MCF 10A (cell line): ENCODE measurements around a stretch of chr16.

- PRO-cap, result bidirectional peak, plus-strand start at chr16:56985814, minus-strand start at chr16:56985703
- RRBS, result no CpG with 5 or more reads among the region's 4 CpGs
These were observed 3.8 kb upstream of the NLRC5 start for GRCh38 chr16:56985551-56986034.

DNA sequence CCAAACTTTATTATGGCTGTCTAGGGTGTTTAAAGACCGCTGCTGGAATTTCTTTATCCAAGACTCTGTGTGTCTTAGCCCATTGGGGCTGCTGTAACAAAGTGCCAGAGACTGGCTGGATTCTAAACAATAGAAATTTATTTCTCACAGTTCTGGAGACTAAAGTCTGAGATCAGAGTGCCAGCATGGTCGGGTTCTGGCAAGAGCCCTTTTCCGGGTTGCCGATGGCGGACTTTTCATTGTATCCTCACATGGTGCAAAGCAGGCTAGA is 9.4 kb downstream of the NLRC5 start:
- PRO-cap, result no peak
- RRBS, result no CpG with 5 or more reads among the region's 5 CpGs

DNA sequence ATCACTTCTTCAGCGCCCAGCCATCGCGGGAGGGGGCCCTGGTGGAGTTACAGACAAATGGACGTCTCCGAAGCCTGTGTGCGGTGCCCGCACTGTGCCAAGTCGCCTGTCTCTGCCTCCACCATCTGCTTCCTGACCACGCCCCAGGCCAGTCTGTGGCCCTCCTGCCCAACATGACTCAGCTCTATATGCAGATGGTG is 36.6 kb downstream of the NLRC5 start:
- PRO-cap, result no peak
- RRBS, result no CpG with 5 or more reads among the region's 9 CpGs

GRCh38 chr16:57084082-57084793 is 8.1 kb upstream of the CPNE2 start:
- PRO-cap, result no peak
- RRBS, result no CpG with 5 or more reads among the region's 12 CpGs

DNA sequence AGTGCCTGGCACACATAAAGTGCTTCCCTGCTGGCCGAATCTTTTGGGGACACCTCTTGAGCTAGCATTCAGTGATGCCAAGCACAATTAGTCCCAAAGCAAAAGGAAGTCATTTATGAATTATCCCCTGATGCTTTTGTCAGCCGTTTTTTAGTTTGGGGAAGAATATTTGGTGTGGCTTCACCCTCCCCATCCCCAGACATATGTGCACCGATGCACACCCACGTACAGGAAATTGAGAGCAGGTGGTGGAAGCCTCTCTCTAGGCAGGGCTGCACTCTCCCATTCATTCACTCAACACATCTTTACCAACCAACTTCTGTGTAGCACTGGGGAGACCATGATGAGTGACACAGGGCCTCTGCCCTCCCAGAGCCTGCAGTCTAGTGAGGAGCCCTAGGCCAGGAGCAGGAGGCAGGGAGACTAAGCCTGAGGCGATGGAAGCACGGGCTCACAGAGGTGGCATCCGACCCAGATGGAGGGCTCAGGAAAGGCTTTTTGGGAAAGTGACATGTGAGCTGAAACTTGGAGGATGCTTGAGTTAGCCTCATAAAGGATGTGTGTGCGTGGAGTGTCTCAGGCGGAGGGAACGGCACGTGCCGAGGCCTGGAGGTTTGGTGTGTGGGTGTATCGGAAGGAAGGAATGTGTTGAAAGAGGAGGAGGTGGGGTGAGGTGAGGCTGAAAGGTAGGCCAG is 43.9 kb downstream of the PSME3IP1 start:
- PRO-cap, result no peak
- RRBS, result no CpG with 5 or more reads among the region's 13 CpGs

- PRO-cap, result no peak
- RRBS, result no CpG with 5 or more reads among the region's 29 CpGs
These were observed 39.9 kb downstream of the PSME3IP1 start for GRCh38 chr16:57145641-57146622.

- PRO-cap, result no peak
- RRBS, result 88% methylated on average over 1 of the region's 9 CpGs
These were observed 15.5 kb downstream of the PLLP start for GRCh38 chr16:57268749-57269545.

GRCh38 chr16:57299452-57300309 is 15.2 kb upstream of the PLLP start:
- PRO-cap, result bidirectional peak, plus-strand start at chr16:57299646, minus-strand start at chr16:57299519; bidirectional peak, plus-strand start at chr16:57299950, minus-strand start at chr16:57299884
- RRBS, result no CpG with 5 or more reads among the region's 43 CpGs

- PRO-cap, result no peak
- RRBS, result no CpG with 5 or more reads among the region's 8 CpGs
These were observed 16.0 kb downstream of the CX3CL1 start for GRCh38 chr16:57388242-57388808.

GRCh38 chr16:57450688-57451275 is 3.5 kb downstream of the COQ9 start:
- PRO-cap, result no peak
- RRBS, result no CpG with 5 or more reads among the region's 5 CpGs

GRCh38 chr16:57471680-57472702 is 9.5 kb downstream of the POLR2C start:
- PRO-cap, result no peak
- RRBS, result no CpG with 5 or more reads among the region's 11 CpGs

DNA sequence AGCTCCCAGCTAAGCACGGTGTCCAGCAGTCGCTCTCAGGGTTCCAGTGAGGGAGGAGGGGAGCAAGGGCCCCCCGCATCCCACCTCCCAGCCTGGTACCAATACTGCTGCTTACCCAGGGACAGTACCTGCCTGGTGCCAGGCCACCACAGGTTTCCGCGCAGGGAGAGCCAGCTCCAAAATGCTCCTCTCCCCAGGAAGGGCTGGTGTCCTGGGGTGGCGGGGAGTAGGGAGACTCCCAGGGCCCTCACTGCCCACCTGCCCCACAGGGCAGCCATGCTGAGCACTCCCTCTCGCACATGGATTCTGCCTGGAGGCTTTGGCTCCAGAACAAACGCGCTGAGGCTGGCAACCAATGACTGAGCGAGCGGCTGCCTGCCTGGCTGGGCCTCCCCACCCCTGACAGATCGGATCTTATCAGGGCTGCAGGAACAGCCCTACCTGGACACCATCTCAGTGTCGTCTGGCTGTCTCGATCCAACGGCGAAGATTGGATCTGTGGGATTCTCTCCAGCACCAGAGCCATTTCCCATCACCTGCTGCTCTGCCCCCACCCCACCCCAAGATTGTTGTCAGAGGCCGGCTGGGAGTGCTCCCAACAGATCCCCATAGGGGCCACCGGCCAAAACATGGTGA is 2.3 kb downstream of the DOK4 start:
- PRO-cap, result no peak
- RRBS, result no CpG with 5 or more reads among the region's 18 CpGs

DNA sequence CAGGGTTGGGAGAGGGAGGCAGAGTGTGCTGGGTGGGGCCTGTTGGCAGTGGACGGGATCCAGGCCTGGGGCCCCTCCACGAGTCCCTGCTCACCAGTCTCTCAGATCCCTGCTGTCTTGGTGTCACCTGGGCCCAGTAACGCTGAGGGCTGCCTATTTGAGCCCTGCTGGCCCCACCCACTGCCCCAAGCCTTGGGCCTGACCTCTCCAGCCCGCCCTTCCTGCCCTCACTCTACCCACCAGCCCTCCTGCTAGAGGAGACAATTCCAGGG is 21.6 kb downstream of the CCDC102A start:
- PRO-cap, result no peak
- RRBS, result no CpG with 5 or more reads among the region's 4 CpGs

- PRO-cap, result no peak
- RRBS, result no CpG with 5 or more reads among the region's 11 CpGs
These were observed 20.3 kb downstream of the CCDC102A start for GRCh38 chr16:57516027-57516568.

- PRO-cap, result no peak
- RRBS, result no CpG with 5 or more reads among the region's 13 CpGs
These were observed 6.3 kb downstream of the CCDC102A start for GRCh38 chr16:57529951-57530599.

DNA sequence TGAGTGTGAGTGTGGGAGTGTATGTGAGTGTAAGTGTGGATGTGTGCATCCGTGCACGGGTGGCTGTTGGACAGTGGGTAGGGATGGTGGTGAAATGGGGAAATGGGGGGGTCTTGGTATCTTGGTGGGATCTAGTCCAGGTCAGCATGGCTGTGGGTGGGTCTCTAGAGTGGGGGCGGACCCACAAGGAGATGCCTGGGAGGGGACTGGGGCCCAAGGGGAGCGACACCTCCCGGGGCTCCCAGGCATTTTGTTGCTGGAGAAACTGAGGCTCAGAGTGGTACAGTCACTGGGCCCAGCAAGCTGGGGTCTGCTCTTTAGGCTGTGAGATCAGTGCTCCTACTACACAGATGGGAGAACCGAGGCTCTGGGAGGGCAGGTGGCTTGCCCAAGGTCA is 633 bp downstream of the ADGRG1 start:
- PRO-cap, result no peak
- RRBS, result no CpG with 5 or more reads among the region's 6 CpGs

- PRO-cap, result no peak
- RRBS, result no CpG with 5 or more reads among the region's 21 CpGs
These were observed 10.7 kb downstream of the ADGRG1 start for GRCh38 chr16:57638993-57639627.

DNA sequence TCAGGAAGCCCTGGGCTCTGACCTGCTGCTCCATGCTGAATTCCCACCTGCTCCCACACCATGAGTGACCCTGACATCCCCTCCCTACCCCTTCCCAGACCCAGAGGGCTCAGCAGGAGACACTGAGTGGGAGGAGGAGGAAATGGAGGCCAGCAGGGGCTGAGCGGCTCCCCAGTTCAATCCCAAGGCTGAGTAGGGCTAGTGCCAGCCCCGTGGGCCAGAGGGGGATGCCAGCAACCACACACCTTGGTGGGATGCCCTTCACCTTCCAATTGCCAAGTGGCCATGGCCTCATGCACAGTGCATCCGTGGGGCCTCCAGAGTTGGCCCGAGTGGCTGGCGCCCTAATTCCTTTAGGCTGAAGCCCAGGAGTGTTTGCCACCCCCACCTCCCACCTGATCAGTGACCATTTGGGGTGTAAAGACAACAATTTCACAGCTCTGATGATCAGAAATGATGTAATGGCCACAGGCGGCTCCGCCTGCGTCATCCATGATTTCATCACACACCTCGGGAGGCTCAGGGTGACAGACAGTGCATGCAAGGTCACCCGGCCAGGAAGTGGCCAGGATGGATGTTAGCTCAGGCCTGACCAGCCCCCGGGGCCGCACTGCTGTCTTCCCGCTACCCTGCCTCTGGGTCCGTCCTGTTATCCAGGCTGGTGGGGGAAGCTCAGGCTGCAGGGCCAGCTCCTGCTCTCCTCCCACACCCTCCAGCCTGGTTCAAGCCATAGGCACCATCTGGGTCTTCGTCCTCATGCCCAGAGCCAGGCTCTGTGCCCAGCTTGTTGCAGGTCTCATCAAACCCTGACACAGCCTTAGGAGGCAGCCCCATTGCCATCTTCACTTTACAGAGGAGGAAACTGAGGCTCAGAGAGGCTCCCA is 799 bp upstream of the ADGRG3 start:
- PRO-cap, result no peak
- RRBS, result 3% methylated on average over 2 of the region's 15 CpGs

DNA sequence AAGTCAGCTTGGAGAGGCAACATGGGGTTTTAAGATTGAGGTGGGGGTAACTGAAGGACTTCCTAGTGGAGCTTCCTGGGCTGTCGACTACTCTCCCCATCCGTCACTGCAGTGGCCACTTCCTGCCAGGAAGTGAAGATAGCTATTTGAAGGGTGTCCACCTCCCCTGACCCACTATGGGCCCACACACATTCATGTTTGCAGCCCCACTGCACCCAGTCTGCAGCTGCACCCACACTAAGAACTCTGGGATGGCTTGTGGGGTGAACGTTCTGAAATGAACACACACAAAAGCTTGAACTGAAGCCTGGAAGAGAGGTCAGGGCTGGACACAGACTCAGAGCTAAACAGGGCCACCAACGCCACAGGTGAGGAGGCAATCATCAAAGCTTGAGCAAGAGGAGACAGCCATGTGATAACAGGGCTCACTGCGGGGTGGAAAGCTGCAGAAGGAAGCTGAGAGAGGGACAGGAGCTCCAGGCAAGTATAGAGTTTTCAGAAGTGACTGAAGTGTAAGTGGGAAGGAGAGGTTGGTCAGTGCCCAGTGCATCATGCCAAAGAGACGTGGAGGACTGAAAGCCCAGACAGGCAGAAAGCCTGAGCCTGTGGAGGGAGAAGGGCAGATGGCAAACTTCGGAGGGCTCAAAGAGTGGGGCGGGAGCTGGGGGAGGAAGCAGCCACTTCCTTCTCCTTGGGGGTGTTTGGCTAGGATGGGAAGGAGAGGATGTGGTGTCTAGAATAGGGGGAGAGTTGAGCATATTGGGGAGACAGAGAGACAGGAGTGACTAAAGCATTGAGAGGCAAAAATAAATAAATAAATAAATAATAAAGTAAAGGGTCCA is 2.8 kb downstream of the KIFC3 start:
- PRO-cap, result no peak
- RRBS, result no CpG with 5 or more reads among the region's 8 CpGs

GRCh38 chr16:57802888-57803182 is 544 bp upstream of the KIFC3 start:
- PRO-cap, result no peak
- RRBS, result no CpG with 5 or more reads among the region's 13 CpGs